Non-pigmented ciliary epithelial cell (primary cell): ENCODE data around the genes BMX, CLTRN and CTPS2.

GRCh38 chrX:13093379-13094029, 49.1 kb upstream of the FAM9C start:
- RRBS: no CpG with 5 or more reads among the region's 6 CpGs

GRCh38 chrX:13239342-13239678, 80.5 kb downstream of the ATXN3L start:
- RRBS: no CpG with 5 or more reads among the region's 4 CpGs

DNA sequence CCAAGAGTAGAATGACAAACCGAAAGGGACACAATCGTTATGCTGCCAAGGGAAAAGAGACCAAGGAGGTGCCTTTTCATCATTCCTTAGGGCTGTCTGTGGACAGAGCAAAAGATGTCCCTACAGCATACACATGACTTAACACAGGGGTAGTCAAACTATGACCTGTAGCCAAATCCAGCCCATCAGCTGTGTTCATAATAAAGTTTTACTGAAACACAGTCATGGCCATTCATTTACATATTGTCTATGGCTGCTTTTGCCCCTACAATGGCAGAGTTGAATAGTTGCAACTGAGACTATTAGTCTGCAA, 52.6 kb upstream of the EGFL6 start:
- RRBS: no CpG with 5 or more reads among the region's 2 CpGs

GRCh38 chrX:13699275-13699929, 10.5 kb downstream of the RAB9A start:
- RRBS: no CpG with 5 or more reads among the region's 6 CpGs

GRCh38 chrX:13734966-13735548, 509 bp downstream of the OFD1 start:
- RRBS: 1% methylated on average over 6 of the region's 30 CpGs

DNA sequence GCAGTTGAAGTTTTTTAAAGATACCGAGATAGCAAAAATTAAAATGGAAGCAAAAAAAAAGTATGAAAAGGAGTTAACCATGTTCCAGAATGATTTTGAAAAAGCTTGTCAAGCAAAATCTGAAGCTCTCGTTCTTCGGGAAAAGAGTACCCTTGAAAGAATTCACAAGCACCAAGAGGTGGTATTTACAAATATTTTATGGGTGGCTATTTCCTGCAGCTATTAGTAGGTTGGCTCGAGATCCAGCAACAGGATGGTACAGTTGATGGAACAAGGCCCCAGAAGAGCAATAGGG, 12.2 kb downstream of the OFD1 start:
- RRBS: no CpG with 5 or more reads among the region's 4 CpGs

- RRBS: 1% methylated on average over 67 of the region's 114 CpGs
Measured at GRCh38 chrX:13937984-13939044, 91.4 kb downstream of the GEMIN8 start.

DNA sequence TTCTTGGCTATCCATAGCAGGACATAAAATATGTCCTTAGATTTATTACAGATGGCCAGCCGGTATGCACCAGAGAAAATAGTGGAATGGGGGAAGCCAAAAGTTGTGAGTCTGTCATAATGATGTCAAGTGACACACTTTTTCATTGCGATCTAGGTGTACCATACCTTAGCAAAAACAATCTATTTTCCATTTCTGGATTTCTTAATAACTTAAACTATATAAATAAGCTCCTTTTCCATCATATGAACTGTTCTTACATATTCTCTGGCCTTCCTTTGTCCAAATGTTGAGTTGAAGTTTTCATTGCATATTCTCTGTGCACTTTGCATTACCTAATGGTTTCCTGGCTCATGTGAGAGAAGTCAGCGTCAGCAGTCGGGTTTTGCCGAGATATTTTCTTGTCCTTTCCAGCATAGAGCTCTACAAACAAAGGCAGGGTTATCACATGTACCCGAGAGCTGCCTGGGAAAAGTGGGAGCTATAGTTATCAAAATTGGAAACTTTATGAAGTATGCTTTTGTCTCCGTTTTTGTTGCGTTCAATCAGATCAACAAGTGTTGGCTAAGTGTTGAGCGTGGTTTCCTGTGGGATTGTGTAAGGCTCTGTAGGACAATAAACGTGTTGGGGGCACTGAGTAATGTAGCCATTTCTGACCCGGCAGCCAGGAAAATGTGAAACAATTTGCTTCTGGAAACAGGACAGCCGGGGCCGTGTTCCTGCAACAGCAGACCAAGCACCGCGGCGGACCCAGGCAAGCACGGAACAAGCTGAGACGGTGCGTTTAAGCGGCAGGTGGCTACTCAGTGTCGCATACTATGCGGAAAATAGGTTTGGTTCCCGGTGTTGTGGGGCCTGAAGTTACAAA, at the start of gene BMX:
TSS of gene BMX (plus strand) at position 645 of the 868 bp plus-strand sequence.
- RRBS: no CpG with 5 or more reads among the region's 23 CpGs

- RRBS: no CpG with 5 or more reads among the region's 8 CpGs
Measured at GRCh38 chrX:15601673-15602331, 1.0 kb upstream of the ACE2 start.

GRCh38 chrX:15664690-15665180, at the start of gene CLTRN:
CLTRN (minus strand) TSS chrX:15664805.
- RRBS: no CpG with 5 or more reads among the region's 7 CpGs

DNA sequence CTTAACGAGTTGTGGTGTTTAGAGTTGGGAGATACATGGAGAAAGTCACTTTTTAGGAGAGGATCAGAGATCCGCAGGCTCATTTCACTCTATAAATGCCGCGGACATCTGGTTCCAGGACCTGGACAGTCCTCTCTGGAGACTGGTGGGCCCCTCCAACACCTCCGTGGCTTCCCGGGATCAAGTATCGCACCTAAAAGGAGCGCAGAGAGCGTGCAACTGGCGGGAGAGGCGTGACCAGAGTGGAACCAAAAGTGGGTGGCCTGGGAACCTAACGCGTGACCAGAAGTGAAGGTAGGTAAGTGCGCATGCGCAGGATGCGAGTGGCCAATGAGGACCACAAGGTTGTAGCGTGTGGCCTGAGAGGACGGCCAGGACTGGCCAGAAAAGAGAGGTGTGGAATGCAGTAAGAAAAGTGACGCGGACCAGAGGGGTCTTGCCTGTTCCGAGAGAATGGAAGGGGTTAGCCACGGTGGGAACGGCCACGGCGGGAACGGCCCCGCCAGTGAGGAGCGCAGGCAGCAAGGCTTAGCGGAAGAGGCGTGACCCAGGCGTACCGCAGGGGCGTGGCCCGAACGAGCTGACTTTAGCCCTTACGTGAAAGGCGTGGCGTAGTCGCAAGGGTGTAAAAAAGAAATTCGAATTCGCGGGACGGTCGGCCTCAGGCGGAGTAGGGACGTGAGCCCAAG, 10.1 kb upstream of the CLTRN start:
- RRBS: no CpG with 5 or more reads among the region's 46 CpGs

GRCh38 chrX:16712283-16713098, at the start of gene CTPS2:
CTPS2 (minus strand) TSS chrX:16712669.
- RRBS: 3% methylated on average over 27 of the region's 49 CpGs

GRCh38 chrX:16716152-16716456, 3.3 kb upstream of the SYAP1 start:
- RRBS: no CpG with 5 or more reads among the region's 6 CpGs

DNA sequence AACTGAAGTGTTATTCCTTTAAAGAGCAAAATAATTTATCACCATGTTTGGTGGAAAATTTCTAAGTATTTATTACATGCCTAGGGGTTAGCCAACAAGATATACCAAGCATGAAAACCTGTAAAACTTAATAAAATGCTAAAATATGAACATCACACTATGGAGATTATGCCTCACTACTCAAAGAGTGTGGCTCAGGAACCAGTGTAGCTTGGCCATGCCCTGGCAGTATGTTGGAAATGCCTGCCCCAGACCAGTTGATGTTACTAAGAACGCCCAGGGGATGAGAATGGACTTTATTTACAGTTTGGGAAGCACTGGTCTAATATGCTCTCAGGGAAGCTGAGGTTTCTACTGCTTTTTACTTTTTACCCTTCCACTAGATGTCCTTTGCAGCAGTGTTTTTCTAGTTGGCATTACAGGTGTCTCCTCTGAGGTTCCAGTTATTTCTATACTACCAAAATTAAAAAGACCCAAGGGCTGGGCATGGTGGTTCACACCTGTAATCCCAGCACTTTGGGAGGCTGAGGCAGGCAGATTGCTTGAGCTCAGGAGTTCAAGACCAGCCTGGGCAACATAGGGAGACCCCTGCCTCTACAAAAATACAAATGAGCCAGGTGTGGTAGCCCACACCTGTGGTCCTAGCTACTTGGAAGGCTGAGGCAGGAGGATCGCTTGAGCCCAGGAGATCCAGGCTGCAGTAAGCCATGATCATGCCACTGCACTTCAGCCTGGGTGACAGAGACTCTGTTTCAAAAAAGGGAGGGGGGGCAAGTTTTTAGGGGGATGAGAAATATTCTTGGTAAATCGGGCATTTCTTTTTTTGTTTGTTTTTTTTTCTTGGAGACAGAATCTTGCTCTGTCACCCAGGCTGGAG, 23.5 kb upstream of the TXLNG start:
- RRBS: no CpG with 5 or more reads among the region's 3 CpGs

- RRBS: no CpG with 5 or more reads among the region's 3 CpGs
Measured at GRCh38 chrX:16822330-16822606, 36.0 kb downstream of the TXLNG start.

DNA sequence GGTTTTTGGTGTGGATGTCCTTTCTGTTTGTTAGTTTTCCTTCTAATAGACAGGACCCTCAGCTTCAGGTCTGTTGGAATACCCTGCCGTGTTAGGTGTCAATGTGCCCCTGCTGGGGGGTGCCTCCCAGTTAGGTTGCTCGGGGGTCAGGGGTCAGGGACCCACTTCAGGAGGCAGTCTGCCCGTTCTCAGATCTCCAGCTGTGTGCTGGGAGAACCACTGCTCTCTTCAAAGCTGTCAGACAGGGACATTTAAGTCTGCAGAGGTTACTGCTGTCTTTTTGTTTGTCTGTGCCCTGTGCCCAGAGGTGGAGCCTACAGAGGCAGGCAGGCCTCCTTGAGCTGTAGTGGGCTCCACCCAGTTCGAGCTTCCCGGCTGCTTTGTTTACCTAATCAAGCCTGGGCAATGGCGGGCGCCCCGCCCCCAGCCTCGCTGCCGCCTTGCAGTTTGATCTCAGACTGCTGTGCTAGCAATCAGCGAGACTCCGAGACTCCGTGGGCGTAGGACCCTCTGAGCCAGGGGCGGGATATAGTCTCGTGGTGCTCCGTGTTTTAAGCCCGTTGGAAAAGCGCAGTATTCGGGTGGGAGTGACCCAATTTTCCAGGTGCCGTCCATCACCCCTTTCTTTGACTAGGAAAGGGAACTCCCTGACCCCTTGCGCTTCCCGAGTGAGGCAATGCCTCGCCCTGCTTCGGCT, 27.2 kb upstream of the NHS start:
- RRBS: no CpG with 5 or more reads among the region's 25 CpGs

DNA sequence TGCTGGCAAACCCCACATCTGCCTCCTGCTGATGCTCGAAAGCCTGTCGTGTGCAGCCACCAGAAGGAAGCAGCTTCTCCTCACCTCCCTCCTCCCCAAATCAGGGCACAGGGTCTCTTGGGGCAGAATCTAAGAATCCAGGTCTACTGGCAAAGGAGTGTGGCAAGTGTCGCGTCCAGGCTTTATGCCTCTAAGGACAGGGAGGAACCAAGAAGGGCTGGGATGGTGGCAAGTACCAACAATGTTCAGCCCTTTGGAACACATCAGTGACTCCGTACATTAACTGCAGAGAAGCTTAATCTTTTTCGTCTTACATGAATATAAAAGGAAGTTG, 16.4 kb upstream of the BEND2 start:
- RRBS: no CpG with 5 or more reads among the region's 6 CpGs

GRCh38 chrX:18884067-18884510, 99.8 kb downstream of the PHKA2 start:
- RRBS: no CpG with 5 or more reads among the region's 10 CpGs

GRCh38 chrX:19568928-19570072, 54.0 kb upstream of the MAP3K15 start:
- RRBS: no CpG with 5 or more reads among the region's 20 CpGs

- RRBS: no CpG with 5 or more reads among the region's 13 CpGs
Measured at GRCh38 chrX:19580197-19581499, 65.3 kb upstream of the MAP3K15 start.